Airway epithelial cell (primary cell): ENCODE data around the gene ALPI.

- RAMPAGE, long total RNA = no peak
Measured at GRCh38 chr2:231463019-231463565, 1.2 kb downstream of the NCL start.

- RAMPAGE, long total RNA = no peak
Measured at GRCh38 chr2:231528116-231528735, 2.0 kb downstream of the NMUR1 start.

DNA sequence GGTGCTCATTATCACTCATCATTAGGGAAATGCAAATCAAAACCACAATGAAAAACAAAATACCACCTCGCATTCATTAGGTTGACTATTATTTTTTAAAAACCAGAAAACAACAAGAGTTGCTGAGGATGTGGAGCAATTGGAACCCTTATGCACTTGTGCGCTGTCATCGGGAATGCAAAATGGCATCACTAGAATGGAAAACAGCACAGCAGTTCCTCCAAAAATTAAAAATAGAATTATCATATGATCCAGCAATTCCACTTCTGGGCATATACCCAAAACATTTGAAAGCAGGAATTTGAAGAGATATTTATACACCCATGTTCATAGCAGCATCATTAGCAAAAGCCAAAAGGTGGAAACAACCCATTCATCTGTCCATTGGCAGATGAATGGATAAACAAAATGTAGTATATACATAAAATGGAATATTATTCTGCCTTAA, 11.9 kb upstream of the NMUR1 start:
- RAMPAGE, long total RNA = no peak

DNA sequence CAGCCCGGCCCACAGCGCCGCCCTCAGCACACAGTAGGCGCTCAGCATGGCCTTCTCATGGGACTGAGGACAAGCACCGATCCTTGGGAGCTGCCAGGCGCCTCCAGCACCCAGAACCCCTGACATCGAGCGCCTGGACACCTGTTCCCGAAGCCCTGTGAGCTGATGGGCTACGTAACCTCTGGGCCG, 12.4 kb downstream of the TEX44 start:
- RAMPAGE, long total RNA = no peak

DNA sequence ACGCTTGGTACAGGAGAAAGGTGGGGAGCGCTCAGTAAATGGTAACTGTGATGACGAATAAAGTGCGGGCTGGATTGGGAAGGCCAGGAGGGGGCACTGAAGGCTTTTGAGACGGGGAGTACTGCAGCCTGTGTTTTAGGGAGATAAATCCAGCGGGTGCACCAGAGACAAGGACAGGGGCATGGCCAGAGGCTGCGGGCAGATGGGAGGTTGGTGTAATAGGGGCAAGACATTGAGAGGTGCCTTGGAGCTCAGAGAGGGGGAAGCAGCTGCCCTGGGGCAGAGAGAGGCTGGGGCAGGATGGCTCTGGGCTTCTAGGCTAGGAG, 18.6 kb downstream of the TEX44 start:
- RAMPAGE, long total RNA = no peak

- RAMPAGE, long total RNA = no peak
Measured at GRCh38 chr2:231612756-231612945, 20.0 kb downstream of the TEX44 start.

DNA sequence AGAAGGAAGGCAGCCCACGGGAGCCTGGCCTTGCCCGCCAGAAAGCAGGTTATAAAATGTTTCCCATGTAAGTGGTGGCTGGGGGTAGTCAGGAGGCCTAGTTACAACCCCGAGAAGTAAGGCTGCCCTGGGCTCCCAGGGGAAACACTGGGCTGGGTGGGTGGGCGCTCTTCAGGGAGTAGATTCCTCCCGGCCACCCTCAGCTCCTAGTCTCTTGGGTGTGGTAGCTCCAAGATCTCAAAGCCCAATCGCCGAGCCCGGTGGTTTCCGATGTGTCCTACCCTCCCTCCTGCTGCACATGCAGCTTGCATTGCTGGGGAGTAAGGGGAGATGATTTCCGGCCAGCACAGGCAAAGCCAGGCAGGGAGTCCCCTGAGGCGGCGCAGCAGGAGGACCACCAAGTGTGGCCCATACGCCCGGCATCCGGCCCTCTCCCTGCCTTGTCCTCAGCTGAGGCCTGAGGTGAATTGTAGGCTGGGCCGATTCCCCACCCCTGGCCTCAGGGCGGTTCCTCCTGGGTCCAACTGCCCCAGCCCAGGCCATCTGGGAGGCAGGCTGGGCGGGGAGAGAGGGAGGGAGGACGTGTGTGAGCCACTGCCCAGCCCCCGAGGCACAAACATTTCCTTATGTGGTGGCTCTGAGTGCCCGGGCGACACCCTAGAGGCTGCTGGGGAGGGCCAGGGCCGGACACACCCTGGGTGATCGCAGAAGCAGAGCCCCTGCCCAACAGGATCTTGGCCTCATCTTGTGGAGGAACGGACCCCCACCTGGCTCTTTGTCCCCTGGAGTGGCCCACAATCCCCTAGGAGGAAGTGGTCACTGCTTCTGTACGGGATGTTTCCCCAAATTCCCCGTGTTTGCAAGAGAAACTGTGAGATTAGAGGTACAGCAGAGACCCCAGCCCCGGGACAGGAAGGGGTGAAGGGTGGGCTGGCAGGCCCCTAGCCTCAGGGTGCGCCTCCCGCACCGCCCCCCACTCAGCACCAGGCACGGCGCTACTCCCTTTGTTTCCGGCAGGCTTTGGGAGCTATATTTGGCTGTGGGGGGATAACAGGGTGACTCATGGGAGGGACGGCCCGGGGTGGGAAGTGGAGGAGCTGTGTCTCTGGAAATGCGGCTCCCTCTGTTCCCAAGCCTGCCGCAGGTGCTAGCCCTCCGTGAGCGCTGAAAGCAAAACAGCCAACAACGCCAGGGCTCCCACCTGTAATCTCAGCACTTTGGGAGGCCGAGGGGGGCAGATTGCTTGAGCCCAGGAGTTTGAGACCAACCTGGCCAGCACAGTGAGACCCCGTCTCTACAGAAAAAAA, 41.9 kb upstream of the PTMA start:
- RAMPAGE, long total RNA = no peak

DNA sequence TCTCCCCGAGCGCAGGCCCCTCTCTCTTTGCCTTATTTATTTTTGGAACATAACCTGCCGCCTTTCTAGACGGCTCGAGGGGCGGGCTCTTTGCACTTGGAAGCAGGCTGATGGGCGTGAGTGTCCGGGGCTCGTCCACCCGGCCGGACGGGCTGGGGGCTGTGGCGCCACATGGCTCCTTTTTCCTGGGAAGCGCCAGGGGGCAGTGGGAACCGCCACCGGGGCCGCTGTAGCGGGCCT, 2.5 kb downstream of the PTMA start:
- RAMPAGE, long total RNA = no peak

DNA sequence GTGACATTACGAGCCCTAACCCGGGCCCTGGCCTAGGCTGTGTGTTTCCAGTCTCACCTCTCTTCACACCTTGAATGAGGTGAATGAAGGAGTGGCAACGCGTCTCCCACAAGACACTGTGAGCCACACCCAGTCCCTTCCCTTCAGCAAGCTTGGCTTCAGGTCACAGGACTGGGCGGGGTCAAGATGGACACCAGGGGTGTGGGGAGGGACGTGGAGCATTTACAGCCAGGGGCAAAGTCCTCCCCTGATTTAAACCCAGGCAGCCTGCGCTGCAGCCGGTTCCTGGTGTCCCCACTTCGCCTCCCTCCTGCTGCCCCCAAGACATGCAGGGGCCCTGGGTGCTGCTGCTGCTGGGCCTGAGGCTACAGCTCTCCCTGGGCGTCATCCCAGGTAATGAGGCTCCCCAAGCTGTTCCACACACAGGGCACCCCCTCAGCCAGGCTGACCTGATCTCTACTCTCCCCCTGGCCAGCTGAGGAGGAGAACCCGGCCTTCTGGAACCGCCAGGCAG, at the start of gene ALPI:
ALPI (plus strand) TSS at position 280 of the 514 bp plus-strand sequence.
- RAMPAGE, long total RNA = no peak

DNA sequence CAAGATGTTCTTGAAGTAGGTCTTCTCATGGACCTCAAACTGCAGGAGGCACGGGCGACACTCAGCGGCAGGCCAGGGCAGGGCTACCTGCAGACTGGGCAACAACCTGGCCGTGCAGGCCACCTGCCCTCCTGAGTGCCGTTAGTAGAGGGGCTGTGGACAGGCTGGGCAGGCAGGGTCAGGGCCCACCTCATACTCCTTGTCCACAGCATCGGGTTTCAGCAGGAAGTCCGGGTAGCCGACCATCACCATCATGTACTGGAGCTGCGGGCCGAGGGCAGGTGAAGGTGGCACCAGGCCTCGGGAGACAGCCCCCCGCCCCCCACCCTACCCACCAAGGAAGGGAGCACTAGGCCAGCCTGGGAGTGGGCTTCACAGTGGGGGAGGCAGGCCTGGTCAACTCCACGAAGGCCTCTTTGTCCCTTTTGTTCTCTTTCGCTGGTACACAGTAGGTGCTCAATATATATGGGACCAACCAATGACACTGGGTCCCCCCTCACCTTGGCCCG, 4.7 kb downstream of the ECEL1 start:
- RAMPAGE, long total RNA = no peak

DNA sequence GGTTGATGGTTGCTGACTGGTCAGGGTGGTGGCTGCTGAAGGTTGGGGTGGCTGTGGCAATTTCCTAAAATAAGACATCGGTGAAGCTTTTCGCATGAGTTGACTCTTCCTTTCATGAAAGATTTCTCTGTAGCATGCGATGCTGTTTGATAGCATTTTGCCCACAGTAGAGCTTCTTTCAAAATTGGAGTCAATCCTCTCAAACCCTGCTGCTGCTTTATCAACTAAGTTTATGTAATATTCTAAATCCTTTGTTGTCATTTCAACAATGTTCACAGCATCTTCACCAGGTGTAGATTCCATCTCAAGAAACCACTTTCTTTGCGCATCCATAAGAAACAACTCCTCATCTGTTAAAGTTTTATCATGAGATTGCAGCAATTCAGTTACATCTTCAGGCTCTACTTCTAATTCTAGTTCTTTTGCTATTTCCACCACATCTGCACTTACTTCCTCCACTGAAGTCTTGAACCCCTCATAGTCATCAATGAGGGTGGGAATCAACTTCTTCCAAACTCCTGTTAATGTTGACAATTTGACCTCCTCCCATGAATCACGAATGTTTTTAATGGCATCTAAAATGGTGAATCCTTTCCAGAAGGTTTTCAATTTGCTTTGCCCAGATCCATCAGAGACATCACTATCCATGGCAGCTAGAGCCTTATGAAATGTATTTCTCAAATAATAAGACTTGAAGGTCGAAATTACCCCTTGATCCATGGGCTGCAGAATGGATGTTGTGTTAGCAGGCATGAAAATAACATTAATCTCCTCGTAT, 2.0 kb downstream of the TIGD1 start:
- RAMPAGE, long total RNA = no peak

GRCh38 chr2:232584034-232584607, 33.6 kb downstream of the EIF4E2 start:
- RAMPAGE, long total RNA = no peak

DNA sequence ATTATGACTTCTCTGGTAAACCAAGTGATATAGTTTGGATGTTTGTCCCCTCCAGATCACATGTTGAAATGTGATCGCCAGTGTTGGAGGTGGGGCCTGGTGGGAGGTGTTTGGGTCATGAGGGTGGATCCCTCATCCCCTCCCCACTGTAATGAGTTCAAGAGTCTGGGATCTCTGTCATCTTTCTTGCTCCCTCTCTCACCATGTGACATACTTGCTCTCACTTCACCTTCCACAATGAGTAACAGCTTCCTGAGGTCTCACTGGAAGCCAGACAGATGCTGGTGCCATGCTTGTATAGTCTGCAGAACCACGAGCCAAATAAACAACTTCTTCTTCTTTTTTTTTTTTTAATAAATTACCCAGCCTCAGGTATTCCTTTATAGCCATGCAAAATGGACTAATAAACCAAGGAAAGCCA, 8.4 kb upstream of the KCNJ13 start:
- RAMPAGE, long total RNA = no peak

DNA sequence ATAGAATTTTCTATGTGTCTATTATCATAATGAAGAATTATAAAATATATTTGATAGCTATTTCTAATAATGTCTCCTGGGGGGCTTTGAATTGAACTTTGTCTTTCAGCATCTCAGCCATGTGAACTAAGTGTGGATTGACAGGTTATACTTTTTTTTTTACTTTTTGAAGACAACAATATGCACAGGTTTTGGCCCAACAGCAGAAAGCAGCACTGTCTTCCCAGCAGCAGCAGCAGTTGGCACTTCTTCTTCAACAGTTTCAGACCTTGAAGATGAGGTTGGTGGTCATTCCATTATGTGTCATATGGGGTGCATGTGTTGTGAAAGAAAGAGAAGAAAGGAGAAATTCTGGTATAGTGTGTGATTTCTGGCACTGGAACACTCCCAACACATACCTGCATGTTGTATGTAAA, 34.7 kb upstream of the KCNJ13 start:
- RAMPAGE, long total RNA = no peak

DNA sequence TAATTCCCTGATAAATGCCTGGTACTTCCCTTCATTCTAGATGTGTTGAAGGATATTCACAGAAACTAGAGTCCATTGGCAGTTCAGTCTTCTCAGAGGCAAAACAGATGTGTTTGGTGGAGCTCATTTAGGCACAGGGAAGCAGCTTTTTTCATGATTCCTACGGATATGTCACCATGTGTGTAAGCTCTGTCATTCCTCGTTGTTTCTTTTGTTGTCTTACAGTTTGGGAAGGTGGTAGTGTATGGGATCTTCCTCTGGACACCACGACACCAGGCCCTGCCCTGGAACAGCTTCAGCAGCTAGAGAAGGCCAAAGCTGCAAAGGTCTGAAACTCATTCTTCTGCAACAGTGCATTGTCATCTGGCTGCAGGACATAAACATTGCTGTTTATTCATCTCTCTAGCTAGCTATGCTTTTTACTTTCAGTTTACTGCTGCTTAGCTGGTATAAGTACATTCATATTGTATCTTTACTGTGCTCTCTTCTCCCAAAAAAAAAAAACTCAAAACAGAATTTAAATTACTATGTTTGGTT, 39.1 kb upstream of the KCNJ13 start:
- RAMPAGE, long total RNA = no peak

DNA sequence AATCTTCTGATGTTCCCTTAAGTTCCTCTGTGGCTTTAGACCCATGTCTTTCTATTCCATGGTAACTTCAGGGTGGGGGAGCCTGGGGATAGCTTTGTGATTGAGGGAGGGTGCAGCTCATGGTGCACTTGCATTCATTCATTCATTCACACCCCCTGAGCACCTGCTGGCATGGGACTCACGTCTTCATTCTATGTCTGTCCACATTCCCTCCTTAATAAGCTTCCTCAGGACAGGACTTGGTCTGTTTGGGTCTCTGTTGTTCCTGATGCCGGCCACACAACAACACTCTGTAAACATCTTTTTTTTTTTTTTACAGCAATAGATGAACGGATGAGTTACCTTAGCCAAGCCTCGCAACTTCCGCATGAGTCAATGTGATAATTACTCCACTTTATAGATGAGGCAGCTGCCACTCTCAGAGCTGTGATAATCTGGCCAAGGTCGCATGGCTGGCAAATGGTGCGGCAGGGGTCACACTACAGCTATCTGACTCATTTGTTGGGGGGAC, 33.4 kb downstream of the NGEF start:
- RAMPAGE, long total RNA = no peak

GRCh38 chr2:233191304-233192019, 60.0 kb upstream of the ATG16L1 start:
- RAMPAGE, long total RNA = no peak

DNA sequence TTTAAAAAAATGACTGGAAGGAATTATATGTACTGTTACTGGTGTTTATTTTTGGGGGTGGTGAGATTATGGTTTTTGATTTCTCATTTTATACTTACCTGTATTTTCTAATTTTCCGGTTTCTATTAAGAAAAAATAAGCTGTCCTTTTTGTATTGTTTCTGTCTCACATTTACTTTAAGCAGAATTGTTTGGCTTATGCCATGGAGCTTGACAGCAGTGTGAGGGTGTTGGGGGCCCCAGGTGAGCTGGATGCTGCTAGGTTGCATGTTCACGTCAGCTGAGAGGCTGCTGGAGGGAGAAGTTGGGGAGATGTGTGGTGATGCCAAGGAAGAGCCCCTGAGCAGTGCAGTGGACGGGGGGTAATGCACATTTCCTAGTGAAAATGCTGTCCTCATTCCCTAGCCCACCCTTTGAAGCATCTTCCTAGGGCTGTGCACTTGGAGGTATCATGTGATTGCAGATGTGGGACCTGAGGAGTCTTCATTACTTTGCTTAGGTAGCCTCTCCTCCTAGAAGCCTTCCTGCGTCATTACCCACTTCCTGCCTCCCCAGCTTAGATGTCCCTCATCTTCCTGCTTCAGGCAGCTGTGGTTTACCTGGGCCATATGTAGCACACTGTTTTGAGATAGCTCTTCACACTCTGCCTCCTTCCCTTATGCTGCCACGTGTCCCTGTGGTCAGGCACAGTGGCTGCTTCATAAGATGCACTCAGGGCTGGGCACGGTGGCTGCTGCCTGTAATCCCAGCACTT, 16.2 kb downstream of the ATG16L1 start:
- RAMPAGE, long total RNA = no peak

DNA sequence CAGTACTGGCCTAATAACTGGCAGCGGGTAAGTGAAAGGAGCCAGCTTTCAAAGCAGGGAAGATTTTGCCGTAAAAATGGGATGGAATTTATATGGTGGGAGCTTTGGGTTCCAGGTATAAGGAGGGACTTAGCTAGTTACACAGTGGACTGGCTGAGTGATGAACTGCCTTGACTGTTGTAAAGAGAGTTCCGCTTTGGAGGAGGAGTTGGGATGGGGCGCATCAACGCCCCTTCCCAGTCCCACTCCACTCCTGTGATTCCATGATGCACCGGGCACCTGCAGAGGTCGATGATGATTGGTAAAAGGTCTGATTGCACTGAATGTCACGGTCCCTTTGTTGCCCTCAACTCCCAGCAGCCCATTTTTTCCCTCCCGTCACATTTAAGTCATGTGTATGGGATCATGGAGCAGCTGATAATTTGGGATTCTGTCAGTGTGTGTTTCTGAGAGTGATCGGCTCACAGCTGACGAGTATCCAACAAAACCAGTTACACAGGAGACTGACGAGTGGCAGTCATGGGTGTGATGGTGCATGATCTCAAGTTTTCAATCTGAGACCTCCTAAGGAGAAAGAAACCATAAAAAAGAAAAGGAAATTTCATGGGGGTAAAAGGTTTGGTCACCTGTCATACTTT, 24.1 kb downstream of the ATG16L1 start:
- RAMPAGE, long total RNA = no peak

DNA sequence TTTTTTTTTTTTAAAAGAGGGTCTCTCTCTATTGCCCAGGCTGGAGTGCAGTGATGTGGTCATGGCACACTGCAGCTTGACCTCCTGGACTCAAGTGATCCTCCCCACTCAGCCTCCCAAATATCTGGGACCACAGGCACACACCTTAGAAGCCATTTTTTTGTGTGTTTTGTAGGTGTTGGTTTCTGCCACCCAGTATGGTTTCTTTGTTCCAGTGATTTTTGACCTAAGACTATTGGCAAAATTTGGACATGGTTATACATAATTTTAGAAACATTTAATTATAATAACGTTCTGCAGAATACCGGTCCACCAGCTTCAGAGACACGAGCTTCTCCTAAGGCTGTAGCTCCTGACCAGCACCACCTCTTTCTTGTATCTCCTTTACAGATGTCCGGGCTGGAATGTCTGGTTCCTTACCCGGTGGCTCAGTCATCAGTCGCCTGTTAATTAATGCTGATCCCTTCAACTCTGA, 97.3 kb downstream of the DGKD start:
- RAMPAGE, long total RNA = no peak